Right common carotid artery plus branches (tissue), 1 donor: ENCODE data around the genes SMYD3 and CNST.

- PRO-cap: no peak
Measured at GRCh38 chr1:245988700-245989017, 518.4 kb downstream of the SMYD3 start.

- PRO-cap: bidirectional peak, plus-strand start at chr1:246110809, minus-strand start at chr1:246110605
Measured at GRCh38 chr1:246109998-246110912, 396.8 kb downstream of the SMYD3 start.

- PRO-cap: bidirectional peak, plus-strand start at chr1:246507366, minus-strand start at chr1:246507272
Measured at GRCh38 chr1:246506304-246507497, at the start of gene SMYD3. Gene SMYD3, minus strand, starts transcription at chr1:246507279.

DNA sequence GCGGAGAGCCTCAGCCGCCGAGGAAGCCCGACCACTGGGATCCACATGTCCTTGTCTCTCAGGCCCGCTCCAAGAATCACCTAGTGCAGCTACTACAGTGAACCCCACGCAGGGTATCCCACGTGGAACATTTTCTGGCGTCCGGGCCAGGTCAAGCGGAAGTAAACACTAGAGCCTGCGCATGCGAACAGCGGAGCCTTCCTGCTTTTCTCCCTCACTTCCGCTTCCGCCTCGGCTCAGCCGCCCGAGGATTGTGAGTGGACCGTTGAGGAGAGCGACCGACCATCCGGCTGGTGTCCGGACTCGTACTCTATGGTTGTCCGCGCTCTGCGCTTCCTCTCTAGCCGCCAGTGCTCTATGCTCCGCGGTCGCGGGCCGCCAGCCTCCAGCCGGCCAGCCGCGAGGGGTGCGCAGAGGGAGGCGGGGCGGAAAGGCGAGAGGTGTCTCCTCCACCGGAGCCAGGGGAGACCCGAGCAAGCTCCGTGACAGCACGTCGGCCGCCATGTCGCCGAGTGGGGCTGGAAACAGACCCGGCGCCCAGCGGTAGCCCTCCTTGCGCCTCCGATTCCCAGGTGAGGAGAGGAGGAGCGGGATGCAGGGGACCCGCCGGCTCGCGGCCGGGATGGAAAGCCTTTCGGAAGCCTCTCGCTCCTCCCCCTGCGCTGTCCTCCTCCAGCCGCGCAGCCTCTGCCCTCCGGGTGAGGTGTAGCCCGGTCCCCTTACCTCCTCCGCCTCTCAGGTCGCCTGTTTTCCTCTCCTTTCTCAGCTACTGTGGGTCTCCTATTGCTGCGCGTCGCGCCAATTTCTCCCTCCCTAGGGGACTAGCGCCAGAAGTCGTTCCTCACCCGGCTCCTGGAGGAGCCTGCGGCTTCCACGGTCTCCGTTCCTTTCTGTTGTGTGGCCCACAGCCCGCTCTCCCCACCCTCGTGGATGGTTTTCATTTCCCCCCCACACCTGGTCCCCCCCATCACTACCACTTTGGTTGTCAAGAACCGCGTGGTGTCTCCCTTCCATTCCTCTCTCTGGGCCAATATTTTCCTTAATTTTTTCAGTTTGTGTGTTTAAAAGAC, at the start of gene CNST:
Gene CNST, plus strand, starts transcription at position 365 of the 1,070 bp plus-strand sequence.
- PRO-cap: bidirectional peak, plus-strand start at position 413 of the sequence, minus-strand start at position 170 of the sequence; bidirectional peak, plus-strand start at position 844 of the sequence, minus-strand start at position 899 of the sequence

DNA sequence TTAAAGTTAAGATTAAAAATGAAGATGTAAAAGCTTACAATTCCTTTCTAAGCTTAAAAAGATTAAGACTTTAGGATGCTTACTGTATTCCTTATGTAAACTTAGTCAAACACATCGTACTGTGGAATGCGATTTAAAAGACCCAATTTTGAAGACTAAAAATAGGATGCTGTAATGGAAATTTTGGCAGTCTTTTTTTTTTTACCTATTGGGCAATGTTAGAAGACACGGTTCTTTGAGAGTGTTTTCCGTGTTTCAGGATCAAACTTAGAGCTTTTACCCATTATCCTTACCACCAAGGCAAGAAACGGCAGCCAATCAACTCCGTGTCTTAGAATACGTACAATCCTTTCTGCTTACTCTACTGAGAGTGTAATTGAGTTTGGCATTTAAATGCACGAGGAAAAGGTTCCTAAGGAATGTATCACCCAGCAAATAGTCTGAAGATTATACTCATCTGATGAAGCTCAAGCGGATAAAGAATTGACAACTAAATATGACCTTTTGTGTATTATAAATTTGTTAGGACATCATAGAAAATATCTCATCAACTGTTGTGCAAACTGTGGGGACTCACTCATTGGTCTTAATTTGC, 1.0 kb downstream of the CNST start:
- PRO-cap: no peak

GRCh38 chr1:246577560-246578145, 11.4 kb downstream of the CNST start:
- PRO-cap: no peak

GRCh38 chr1:246726805-246727328, 2.7 kb downstream of the SCCPDH start:
- PRO-cap: unidirectional peak, minus-strand start at chr1:246726938

DNA sequence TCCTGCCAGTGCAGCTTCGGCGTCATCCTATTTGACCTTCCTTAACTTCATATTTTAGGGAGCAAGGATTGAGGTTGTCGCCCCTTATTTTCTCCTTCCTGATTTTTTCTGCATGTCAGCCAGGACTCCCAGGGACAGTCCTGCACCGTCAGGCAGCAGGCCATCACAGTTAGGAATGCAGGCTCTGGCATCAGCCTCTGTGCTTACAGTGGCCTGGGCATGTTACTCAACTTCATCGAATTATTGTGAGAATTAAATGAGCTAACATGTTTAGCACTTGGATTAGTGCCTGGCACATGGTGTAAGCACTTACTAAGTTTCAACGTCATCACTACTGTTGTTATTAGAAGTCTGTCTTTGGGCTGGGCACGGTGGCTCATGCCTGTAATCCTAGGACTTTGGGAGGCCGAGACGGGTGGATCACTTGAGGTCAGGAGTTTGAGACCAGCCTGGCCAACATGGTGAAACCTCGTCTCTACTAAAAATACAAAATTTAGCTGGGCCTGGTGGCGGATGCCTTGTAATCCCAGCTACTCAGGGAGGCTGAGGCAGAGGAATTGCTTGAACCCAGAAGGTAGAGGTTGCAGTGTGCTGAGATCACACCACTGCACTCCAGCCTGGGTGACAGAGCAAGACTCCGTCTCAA, 45.1 kb downstream of the SCCPDH start:
- PRO-cap: no peak

GRCh38 chr1:246924613-246925394, 6.9 kb downstream of the AHCTF1 start:
- PRO-cap: no peak

DNA sequence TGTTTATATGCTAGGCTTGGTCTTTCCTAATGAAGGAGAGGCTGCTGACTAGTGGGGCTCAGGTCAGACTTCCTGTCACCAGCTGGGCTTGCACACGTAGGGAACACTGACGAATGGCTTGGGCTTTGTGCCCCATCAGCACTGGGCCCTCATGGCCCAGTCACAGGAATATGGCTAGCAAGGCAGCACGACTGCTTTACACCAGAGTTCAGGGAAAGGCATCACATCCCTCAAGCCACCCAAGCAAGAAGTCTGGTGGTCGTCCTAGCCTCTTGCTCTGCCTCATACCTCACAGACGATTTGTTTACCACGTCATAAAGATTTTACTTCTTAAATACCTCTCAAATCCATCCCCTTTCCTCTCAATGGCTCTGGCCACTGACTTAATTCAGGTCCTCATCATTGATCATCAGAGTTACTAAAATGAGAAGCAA, 30.4 kb upstream of the AHCTF1 start:
- PRO-cap: bidirectional peak, plus-strand start at position 165 of the sequence, minus-strand start outside the sequence

- PRO-cap: no peak
Measured at GRCh38 chr1:247104841-247105627, 878 bp upstream of the ZNF669 start.

DNA sequence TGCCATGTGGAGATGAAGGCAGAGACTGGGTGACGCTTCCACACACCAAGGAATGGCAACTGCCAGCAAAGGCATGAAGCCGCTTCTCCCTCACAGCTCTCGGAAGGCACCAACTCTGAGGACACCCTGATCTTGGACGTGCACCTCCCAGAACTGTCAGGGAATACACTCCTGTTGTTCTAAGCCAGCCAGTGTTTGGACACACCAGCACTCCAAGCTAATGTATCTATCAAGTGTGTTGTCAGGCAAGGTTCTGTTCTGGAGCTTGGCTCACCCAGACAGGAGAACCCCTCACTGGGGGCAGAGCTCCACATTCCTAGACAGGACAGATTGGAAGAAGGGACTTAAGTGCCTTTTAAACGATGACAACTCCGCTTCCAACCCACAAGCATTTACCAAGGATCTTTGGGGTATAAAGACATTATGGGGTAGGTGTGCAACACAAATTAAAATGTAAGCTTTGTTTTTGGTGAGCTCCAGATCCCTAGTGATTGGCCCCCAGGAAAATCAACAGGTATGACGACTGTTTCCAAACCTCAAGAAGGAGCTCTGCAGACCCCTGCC, 32.3 kb downstream of the ZNF496 start:
- PRO-cap: no peak

GRCh38 chr1:247322339-247323224, 9.1 kb downstream of the ZNF496 start:
- PRO-cap: no peak

DNA sequence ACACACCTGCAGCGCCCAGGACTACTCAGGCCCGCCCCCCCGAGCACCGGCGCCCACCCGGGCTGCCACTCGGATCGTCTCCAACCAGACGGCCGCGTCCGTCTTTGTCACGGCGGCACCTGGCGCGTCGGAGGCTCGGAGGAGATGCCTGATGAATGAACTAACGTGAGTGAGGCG, 703 bp downstream of the ZNF496 start:
- PRO-cap: bidirectional peak, plus-strand start outside the sequence, minus-strand start at position 146 of the sequence

- PRO-cap: no peak
Measured at GRCh38 chr1:247333752-247334405, 2.2 kb upstream of the ZNF496 start.

DNA sequence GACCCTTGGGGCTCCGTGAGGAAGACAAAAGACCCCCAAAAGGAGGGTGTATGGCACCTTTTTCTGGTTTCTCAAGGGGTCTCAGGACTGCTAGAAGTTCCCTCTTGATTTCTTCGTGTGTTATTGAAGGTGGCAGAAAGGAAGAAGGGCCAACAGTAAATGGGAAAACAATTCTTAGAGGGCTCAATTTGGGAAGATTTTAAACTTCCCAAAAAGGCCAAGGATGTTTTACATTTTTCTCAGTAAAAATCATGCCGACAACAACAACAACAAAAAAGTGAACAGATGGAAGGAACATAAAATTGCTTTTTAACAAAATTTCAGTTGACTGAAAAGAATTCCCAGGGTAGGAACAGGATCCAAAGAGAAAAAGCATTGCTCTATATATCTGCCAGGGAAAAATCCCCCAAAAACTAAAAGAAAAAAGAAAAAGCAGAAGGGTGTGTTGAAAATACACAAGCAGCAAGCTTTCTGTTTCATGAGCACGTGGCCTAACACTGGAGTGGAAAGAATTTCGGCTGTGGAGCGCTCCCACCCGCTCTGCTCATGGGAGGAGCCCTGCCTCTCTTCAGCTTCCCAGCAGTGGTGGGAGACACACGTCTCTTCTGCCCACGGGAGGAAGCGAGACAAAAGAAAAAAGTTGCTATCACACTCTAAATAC, 29.2 kb upstream of the ZNF496 start:
- PRO-cap: bidirectional peak, plus-strand start at position 571 of the sequence, minus-strand start at position 504 of the sequence

GRCh38 chr1:247376461-247377148, 39.4 kb upstream of the NLRP3 start:
- PRO-cap: no peak

DNA sequence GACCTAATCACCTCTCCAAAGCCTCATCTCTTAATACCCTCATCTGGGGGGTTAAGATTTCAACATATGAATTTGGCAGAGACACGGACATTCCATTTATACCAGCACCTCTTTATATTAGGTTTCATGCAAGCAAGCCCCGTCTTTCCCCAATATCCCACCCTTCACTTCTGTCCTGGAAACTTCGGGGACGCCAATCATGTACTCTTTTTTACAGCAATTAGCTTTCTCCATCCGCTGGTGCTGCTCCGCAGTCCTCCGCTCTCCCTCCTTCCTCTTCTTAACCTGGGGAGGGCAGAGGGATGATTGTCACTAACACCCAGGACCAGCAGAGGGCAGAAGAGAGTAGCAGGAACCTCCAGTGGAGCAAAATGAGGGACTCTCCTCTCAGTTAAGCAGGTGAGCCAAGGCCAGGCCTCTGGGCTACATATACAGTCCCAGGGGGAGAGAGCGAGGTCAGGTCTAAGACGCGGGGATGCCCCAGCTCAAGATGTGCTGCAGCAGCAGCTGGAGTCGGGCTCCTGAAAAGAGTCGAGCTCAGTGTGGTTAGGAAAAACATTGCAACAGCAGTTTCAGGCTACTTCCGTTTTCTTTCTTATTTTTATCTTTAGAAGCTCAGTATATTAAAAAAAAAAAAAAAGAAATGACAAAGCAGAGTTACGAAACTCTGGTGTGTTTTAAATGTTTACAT, 25.9 kb upstream of the NLRP3 start:
- PRO-cap: no peak

DNA sequence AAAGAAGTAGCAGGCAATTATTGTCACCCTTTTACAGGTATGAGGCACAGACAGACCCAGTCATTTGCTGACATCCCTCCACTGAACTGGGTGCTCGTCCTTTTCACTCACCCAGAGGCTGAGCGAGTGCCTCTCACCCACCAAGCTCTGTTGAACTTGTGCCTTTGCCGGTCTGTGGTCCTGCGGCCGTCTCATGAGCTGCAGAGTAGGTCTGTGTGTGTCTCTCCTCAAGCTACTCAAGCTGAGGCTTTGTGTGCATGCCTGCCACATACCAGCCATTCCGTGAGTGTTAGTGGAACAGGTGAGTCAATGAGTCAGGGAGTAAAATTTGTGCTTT, 635 bp upstream of the NLRP3 start:
- PRO-cap: no peak

DNA sequence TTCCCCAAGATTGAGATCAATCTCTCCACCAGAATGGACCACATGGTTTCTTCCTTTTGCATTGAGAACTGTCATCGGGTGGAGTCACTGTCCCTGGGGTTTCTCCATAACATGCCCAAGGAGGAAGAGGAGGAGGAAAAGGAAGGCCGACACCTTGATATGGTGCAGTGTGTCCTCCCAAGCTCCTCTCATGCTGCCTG, 9.3 kb downstream of the NLRP3 start:
- PRO-cap: no peak